Skeletal muscle satellite cell (primary cell): Measurements from ENCODE around the gene SH3D19.

DNA sequence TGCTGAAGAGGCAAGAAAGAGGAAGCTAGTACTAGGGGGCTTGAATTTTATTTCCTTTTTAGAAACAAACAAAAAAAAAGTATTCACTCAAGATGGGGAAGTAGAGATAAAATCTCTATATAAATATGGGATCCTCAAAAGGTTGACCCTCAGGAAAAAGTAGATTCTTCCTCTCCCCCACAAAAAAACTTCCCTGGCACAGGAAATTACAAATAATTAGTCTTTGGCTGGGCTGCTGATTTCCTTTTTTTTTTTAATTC, 16.0 kb downstream of the LRBA start:
- CAGE, long polyA plus RNA = no peak

DNA sequence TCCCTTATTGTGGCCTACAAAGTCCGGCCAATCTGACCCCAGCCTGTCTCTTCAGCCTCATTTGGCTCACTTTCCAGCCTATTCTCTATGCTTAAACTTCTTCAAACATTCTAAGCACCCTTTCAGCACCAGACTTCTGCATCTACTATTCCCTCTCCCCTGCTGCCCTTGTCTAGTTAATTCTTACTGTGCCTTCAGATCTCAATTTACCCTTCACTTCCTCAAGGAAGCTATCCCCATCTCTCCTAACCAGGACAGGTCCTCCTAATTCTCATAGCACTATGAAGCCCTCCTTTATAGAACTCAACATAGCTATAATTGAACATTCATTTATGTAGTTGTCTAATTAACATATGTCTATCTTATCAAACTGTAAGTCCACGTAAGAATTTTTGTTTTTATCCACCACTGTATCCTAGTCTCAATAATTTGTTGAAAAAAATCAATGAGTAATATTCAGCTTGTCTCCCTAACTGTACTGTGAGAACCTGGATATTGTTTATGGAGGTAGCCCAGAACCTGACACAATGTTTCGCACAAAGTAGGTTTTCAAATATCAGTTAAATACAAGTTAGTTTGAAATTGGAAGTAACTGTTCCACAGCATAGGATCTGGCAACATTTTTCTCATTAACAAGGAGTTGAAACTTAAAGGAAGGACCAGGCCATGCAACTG, 16.9 kb downstream of the PRSS48 start:
- CAGE, long polyA plus RNA = no peak

DNA sequence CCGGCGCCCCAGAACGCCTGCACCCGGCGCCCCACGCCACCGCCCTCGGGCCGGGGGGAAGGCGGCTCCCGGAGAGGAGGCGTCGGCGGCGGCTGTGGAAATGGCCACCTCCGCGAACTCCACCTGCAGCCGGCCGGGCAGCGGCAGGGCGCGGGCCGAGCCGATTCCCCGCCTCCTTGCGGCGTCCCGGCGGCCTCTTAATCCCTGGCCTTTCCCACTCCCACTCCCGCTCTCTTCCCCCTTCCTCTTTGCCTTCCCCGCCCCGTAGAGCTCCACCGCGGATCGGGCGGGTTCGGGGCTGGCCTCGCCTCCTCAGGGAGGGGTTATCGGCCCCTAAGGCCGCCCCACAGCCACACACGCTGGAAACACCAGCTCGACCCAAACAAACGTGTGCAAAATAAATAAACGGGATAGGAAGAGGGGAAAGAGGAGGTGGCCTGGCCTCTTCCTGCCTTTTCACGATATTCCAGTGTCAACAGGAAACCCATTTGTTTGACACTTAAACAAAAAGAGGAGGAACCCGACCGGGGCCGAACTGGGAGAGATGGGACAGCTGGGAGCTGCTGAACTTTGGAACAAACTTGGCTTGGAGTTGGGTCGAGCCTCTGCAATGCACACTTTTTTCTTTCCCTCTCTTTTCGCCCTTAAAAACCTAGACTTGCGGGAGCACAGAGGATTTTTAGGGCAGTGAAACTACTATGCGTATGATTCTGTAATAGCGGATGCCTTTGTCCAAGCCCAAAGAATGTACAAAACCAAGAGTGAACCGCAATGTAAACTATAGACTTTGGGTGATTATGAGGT, at the start of gene SH3D19:
TSS of gene SH3D19 (minus strand) at position 206 of the 804 bp plus-strand sequence.
- CAGE, long polyA plus RNA = no peak

- CAGE, long polyA plus RNA = no peak
Observed at GRCh38 chr4:151655465-151655868, 105.3 kb downstream of the GATB start.

GRCh38 chr4:151664919-151666017, 95.5 kb downstream of the GATB start:
- CAGE, long polyA plus RNA = no peak

DNA sequence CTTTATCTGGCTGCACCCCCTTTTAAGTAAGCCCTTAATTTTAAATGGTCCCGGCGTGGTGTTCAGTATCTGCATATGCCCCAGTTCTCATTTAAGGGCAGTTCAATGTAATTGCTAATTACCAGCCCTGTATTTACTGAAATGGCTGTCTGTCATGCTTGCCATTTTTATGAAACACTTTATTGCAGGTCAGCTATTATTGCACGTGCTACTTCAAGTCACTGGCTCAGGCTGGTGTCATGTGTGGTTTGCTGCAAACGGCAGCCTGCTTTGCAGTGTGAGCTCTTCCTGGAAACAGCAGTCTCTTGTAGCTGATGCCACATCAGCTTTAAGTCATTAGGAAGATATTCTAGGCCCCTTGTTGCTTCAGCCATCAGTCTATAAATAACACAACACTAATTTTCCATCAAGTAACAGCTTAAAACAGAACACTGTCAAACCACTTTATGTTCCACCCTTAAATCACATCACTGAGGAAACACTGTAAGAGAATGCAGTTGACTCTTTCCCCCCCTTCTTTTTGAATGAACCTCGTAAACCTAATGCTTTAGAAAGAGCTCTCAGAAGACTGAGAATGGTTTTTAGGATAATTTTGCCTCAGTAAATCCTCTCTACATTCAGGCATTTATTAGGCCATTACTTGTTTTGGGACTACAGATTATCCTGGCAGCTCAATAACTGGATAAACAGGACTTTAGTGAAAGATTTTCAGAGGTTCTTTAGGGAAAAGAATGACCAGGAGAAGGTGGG, 93.7 kb downstream of the GATB start:
- CAGE, long polyA plus RNA = no peak

- CAGE, long polyA plus RNA = no peak
Observed at GRCh38 chr4:151688528-151689067, 72.2 kb downstream of the GATB start.

DNA sequence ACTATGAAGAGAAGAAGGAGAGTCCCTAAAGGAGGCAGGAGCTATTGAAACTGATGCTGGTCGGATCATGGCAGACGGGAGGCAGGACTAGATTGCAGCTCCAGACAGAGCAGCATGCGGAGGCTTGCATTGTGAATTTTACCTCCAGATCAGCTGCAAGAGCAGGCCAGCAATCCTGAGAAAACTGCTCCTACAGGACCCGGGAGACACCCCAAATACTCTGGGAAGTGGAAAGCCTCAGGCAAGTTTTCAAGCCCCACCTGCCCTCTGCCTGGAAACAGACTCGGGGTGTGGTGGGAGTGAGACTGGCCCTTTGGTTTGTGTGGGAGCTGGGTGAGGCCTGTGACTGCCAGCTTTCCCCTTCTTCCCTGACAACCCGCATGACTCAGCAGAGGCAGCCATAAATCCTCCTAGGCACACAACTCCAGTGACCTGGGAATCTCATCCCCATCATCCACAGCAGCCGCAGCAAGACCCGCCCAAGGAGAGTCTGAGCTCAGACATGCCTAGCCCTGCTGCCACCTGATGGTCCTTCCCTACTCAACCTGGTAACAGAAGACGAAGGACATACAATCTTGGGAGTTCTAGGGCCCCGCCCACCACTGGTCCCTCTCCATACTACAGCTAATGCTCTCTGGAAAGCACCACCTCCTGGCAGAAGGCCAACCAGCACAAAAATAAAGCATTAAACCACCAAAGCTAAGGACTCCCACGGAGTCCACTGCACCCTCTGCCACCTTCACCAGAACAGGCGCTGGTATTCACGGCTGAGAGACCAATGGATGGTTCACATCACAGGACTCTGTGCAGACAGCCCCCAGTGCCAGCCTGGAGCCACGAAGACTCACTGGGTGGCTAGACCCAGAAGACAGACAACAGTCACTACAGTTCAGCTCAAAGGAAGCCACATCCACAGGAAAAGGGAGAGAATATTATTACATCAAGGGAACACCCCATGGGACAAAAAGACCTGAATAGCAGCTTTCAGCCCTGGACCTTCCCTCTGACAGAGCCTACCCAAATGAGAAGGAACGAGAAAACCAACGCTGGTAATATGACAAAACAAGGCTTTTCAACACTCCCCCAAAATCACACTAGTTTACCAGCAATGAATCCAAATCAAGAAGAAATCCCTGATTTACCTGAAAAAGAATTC, 30.6 kb downstream of the GATB start:
- CAGE, long polyA plus RNA = no peak

DNA sequence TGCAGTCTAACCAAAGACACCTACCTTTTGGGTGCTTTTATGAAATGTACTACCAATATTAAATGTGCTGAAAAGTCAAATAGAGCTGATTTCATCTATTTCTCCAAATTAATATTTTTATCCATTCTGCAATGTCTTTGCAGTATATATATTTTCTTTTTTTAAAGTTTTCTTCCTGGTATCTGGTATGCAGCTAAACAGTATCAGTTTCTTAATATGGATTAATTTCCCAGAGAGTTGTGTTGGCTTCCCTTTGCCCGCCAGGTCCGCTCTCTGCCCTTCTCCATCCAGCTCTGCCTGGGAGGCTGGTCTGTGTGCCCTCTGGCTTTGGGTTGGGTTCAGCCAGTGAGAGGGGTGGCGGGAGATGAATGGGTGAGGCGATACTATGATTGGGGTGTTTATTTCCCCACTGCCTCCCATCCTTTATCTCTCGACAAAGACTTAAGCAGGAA, 204.2 kb upstream of the GATB start:
- CAGE, long polyA plus RNA = no peak

DNA sequence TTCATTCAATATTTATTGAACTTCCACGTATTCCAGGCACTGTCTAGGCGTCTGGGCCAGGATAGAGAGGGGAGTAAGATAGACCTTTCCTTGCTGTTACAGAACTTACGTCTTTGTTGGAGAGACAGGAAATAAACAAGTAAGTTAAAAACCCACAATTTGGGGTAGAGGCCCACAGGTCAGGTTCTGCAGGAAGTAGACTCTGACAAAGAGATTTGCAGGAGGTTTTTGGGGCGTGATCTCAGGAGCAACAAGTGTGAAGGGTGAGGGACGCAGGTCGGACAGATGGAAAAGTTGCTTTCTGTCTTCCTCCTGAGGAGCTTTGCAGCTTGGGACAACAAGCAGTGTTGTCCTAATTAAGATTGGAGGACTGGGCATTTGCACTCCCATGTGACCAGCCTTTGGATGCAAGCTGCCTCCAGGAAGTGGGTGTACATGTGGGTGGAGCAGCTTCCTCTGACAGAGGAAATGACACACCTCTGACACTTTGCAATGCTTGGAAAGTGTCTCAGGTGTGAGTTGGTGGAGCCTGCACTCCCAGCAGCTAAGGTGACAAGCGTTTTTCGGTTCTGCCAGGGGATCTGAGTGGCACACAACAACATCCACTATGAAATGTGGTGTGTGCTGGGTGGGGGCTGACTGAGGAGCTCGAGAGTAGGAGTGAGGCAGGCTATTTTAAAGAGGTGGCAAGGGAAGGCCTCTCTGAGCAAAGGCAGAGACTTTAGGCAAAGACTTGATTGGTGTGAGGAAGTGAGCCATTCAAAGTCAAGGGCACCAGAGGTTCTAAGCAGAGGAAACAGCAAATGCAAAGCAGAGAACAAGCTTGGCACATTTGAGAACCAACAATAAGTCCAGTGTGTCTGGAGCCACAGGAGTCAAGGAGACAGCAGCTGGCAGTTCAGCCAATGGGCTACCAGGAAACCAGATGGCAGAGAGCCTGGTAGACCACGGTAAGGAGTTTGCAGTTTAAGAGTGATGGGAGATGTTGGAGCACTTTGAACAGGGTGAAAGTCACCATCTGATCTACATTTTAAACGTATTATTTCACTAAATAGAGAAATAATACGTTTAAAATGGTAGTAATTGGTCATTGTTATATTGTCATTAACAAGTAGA, 339.8 kb upstream of the GATB start:
- CAGE, long polyA plus RNA = no peak

GRCh38 chr4:152258491-152259358, 277.2 kb downstream of the FBXW7 start:
- CAGE, long polyA plus RNA = no peak

DNA sequence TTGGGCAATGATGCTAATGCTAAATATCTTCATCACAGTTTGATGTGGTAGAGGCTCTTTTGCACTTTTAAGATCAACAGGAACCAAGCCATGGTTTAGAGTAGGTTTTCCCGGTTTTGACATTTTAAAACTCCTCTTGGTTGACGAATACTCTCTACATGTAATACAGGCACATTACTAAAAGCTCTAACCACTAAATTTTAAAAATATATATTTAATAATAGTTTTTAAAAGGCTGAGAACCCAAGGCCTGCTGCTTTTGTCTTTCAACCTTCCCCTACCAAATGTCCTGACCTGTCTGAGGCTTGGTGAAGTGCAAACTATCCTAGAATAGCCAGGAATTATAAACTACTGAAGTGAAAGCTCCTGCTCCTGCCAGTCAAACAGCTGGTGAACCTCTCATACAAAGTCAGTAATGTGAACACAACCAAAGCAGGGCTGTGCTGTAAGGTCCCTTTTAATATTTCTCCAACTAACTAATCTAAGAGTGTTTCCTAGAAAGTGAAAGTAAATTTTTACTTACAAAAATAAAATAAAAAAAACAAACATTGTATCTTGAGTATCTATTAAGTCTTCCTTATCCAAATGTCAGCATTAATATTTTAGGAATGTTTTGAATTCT, 153.6 kb downstream of the FBXW7 start:
- CAGE, long polyA plus RNA = no peak

- CAGE, long polyA plus RNA = no peak
Observed at GRCh38 chr4:152591331-152591953, 55.5 kb upstream of the FBXW7 start.

- CAGE, long polyA plus RNA = no peak
Observed at GRCh38 chr4:152800514-152801384, 21.0 kb downstream of the ARFIP1 start.

GRCh38 chr4:152957251-152958280, 21.4 kb downstream of the FHDC1 start:
- CAGE, long polyA plus RNA = no peak

DNA sequence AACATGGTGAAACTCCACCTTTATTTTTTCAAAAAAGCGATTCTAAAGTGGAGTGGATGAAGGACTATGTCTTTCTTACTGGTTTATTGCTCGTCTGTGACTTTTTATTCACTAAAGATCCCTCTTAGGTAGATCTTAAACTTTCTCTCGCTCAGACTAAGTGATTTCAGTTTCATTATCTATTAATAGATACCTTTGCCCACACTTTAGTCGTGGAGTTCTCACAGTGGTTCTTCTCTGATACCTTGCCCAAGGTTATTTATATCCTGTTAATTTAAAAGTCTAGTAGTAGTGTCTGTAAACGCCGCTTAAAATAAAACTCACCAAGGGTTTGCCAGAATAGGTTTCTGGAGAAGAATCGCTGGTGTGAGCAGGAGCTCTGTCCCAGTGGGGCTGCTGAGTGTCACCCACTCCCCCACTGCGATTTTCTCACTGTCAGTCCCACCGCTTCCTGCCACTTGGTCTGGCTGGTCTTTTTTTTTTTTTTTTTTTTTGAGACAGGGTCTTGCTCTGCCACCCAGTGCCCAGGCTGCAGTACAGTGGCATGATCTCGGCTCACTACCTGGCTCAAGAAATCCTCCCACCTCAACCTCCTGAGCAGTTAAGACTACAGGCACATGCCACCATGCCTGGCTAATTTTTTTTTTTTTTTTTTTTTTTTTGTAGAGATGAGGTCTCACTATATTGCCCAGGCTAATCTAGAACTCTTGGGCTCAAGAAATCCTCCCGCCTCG, 26.8 kb upstream of the TMEM131L start:
- CAGE, long polyA plus RNA = no peak

DNA sequence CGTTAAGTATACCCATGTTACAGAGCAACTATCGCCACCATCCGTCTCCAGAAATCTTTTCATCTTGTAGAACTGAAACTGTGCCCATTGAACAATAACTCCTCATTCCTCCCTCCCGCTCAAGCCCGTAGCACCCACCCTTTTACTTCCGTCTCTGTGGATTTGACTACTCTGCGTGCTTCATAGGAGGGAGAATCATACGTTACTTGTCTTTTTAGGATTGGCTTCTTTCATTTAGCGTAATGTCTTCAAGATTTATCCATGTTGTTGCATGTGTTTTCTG, 55.4 kb downstream of the TMEM131L start:
- CAGE, long polyA plus RNA = no peak

GRCh38 chr4:153529570-153530011, 63.4 kb downstream of the TMEM131L start:
- CAGE, long polyA plus RNA = no peak

GRCh38 chr4:153652415-153652835, 31.7 kb upstream of the TLR2 start:
- CAGE, long polyA plus RNA = no peak

- CAGE, long polyA plus RNA = no peak
Observed at GRCh38 chr4:153654841-153655452, 29.1 kb upstream of the TLR2 start.